Skeletal muscle cell (primary cell): ENCODE results near the genes UGT2A3, CSN2, SMR3A, SMR3B, GRSF1 and CXCL1.

- RRBS, result no CpG with 5 or more reads among the region's 5 CpGs
Observed at GRCh38 chr4:68950958-68951971, at the start of gene UGT2A3. Gene UGT2A3, minus strand, starts transcription at chr4:68951804.

DNA sequence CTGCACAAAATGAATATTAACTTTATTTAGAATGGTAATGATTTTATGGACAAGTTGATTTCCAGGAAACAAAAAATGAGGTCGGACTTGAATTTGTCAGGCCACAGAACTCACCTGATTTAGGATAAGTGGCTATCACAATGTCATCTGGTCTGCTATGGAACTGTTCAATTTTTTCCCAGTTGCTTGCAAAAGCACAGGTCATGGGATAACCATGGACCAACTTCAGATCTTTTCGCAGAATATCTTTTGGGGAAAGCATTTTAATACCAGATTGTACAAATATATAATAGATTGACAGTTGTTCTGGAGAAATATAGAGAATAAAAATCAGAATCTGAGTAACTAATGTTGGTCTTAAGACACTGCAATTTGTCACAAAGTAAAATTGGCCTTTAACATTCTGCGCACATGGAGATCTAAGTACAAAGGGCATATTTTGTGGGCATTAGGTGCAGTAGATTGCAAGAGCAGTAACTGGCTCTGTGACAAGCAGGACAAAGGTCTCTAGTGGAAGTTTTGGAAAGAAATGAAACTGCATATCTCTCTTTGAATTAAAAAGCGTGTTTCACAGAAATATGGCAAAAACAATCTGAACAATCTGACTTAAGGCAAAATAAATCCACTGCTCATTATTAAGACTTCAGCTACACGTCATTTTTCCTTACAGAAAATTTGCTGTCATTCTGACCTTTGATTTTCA lies 5.3 kb downstream of the SULT1B1 start:
- RRBS, result no CpG with 5 or more reads among the region's 5 CpGs

DNA sequence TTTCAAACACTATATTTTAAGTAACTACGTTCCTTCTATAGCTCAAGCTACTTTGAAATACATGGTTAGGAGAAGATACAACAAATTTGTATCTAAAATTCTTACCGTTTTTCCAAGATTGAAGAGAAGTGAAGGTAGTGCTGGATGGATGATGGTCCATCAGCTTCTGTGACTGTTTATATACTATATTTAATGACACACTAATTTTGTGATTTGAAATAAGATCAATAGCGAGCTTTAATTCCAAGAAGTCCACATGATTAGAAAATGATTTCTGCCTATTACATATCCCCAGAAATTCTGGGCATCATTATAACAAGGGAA lies at the start of gene CSN2:
Gene CSN2 (minus strand): TSS at position 153 of the 324 bp plus-strand sequence.
- RRBS, result no CpG with 5 or more reads among the region's 3 CpGs

DNA sequence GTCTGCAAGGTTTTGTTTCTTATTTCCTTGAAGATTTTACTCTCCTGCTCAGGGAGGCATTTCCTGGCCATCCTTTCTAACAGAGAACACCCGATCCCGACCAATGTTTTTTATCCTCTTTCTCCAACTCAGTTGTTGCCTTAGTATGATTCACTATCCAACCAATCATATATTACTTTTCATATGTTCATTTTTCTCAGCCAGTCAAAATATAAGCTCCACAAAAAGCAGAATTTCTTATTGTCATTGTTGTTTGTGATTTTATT lies 38.8 kb upstream of the PRR27 start:
- RRBS, result no CpG with 5 or more reads among the region's 2 CpGs

DNA sequence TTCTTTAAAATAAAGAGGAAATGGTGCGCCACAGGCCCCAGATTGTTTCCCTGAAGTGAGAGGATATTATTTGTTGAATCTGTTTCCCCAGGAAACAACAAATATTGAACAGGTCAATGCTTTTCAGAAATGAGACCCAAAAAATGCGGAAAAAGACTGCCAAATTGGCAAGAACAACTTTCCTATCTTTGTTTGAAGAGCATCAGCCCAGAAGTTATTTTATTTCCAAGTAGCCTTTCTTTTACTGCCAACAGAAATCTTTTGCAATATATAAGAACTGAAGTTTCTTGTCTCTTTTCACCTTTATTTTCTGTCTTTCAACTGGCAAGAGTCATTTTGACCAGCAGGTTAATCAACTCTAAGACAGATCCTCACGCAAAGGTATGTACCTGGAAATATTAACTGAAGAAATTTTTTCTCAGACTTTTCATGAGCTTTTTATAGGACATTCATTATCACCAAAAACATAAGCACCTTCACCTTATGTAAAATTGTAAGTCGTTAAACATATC lies at the start of gene SMR3A:
Gene SMR3A (plus strand): TSS at position 299 of the 512 bp plus-strand sequence.
- RRBS, result no CpG with 5 or more reads among the region's 4 CpGs

- RRBS, result no CpG with 5 or more reads among the region's 4 CpGs
Observed at GRCh38 chr4:70382965-70383403, at the start of gene SMR3B. Gene SMR3B, plus strand, starts transcription at chr4:70383131.

GRCh38 chr4:70705220-70705494 lies 16.6 kb upstream of the RUFY3 start:
- RRBS, result under 1% methylated on average over 20 of the region's 35 CpGs

DNA sequence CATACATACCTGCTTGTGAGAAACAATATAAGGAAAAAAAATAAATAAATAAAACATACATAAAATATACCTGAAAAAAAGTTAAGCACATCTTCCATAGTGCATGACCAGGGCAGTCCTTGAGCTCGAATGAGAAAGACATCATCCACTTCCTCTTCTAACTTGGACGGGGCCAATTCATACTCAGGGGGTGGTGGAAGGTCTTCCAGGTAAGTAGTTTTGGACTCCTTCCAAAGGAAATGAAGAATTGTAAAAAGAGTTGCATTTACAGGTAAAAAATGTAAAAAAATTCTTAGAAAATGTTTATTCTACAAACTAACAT lies 3.6 kb downstream of the GRSF1 start:
- RRBS, result no CpG with 5 or more reads among the region's 2 CpGs

DNA sequence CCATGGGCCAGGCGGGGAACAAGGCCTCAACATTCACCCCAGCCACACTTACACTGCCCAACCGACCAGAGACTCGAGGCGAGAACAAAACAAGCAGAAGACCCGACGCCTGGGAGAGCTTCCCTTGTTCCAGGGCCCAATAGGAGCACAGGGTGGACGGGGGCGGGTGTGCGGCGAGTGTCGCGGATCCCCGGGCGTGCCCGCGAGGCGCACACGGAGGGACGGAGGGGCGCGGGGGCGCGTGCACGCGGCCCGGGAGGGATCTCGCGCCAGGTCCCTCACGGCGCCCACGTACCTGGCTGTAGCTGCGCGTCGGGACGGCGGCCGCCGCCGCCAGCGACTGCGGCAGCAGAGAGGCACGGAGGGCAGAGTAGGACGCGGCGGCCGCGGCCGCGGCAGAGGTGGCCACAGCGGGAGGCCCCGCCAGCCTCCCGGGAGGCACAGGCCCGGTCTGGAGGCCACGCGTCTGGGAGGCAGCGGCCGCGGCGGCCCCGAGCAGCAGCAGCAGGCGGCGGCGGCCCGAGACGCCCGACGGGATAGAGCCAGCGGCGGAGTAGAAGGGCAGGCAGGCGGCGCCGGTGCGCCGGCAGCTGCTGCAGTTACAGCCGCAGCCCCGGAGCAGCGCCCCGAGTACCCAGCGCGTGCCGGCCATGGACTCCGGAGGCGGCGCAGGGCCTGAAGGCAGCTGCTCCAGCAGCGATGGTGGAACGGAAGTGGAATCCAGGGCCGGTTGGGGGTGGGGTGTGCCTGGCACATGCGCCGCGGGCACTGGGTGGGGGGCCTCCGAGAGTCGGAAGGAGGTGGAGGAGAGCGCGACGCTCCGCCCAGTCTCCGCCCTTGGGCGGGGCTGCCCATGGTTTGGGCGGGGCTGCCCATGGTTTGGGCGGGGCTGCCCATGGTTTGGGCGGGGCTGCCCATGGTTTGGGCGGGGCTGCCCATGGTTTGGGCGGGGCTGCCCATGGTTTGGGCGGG lies at the start of gene GRSF1:
Gene GRSF1 (minus strand): TSS at position 715 of the 972 bp plus-strand sequence.
- RRBS, result under 1% methylated on average over 20 of the region's 104 CpGs

GRCh38 chr4:73118291-73118967 lies 48.9 kb upstream of the COX18 start:
- RRBS, result no CpG with 5 or more reads among the region's 3 CpGs

DNA sequence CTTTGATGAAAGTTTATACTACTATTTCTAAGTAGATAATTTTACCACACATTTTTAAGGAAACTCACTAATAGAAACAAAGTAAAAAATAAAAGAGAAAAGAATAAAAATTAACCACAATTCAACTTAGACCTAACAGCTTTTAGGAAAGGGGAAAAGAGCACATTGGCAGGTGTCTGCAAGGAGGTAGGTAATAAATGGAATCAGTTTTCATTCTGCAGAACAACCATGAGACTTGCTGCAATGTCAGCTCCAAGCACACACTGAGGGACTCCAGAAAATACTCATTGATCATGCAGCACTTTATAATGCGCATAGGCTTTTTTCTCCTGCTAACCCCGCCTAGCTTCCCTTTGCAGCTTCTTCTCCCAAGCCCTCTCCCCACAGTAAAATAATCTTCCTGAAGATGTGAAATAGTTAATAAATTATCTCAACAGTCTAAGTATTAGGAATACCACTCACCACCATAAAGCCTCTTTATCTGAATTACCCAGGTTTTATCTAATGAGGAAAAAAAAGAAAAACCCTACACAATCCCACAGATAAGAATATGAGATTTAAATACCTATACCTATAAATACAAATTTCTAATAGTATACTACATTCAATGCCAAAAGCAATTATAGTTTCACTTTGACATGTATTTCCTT lies 36.8 kb downstream of the ANKRD17 start:
- RRBS, result no CpG with 5 or more reads among the region's 2 CpGs

DNA sequence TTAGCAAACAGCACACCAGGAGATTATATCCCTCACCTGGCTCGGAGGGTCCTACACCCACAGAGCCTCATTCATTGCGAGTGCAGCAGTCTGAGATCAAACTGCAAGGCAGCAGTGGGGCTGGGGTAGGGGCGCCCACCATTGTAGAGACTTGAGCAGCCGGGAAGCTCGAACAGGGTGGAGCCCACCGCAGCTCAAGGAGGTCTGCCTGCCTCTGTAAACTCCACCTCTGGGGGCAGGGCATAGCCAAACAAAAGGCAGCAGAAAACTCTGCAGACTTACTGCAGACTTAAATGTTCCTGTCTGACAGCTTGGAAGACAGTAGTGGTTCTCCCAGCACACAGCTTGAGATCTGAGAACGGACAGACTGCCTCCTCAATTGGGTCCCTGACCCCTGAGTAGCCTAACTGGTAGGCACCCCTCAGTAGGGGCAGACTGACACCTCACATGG lies 61.1 kb upstream of the ANKRD17 start:
- RRBS, result no CpG with 5 or more reads among the region's 7 CpGs

DNA sequence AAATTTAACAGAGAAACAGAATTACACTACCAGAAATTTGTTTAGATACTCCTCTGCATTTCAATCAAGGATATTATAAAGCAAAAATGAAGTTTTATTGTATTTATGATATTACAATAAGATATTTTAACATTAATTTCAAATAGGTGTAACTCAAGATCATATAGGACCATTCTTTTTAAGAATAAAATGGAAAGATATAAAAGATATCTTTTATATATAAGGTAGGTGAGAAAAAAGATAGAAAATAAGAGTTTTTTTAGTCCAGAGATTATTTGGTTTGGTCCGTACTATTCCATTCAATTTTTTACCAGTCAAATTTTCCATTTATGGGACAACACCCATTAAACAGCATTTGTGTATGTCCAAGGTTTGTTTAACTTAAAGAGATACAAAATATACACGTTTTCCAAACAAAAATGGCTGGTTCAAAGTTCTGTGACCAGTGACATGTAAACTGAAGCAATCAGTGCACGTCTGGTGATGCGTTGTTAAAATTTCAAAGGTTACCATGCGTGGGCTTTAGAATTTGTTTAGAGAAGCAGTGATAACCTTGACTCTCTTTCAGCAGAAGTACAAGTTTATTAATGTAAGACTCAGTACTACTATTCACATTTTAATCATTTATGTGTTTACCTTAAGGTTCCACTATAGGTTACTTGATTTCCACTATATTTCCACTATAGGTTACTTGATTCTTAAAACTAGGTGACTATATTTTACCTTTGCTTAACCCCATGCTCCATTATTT lies 25.3 kb upstream of the ALB start:
- RRBS, result no CpG with 5 or more reads among the region's 5 CpGs

GRCh38 chr4:73403837-73404177 lies 280 bp upstream of the ALB start:
- RRBS, result no CpG with 5 or more reads among the region's 1 CpG

GRCh38 chr4:73414784-73415357 lies 10.8 kb downstream of the ALB start:
- RRBS, result no CpG with 5 or more reads among the region's 3 CpGs

GRCh38 chr4:73868684-73869944 lies at the start of gene CXCL1:
Gene CXCL1, plus strand, starts transcription at chr4:73869393.
- RRBS, result 5% methylated on average over 8 of the region's 67 CpGs

DNA sequence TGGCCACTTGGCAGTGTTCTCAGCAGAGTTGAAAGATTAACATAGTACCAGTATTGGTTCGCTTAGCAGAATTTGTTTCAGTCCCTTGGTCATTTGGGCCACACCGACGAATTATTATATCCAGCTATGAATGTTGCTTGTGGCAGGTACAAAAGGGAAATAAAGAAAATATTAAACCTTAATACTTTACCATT lies 5.2 kb upstream of the CXCL2 start:
- RRBS, result no CpG with 5 or more reads among the region's 3 CpGs

- RRBS, result no CpG with 5 or more reads among the region's 3 CpGs
Observed at GRCh38 chr4:74114016-74114883, 15.3 kb upstream of the CXCL2 start.